SK-N-SH (cell line): ENCODE results near the gene PIANP.

- RRBS: 95% methylated on average over 4 of the region's 13 CpGs
CAGE:
- cytosol, long polyA plus RNA: no peak
- long polyA plus RNA: no peak
- nucleus, long polyA plus RNA: no peak
Observed at GRCh38 chr12:6226465-6227219, 26.4 kb downstream of the CD9 start.

DNA sequence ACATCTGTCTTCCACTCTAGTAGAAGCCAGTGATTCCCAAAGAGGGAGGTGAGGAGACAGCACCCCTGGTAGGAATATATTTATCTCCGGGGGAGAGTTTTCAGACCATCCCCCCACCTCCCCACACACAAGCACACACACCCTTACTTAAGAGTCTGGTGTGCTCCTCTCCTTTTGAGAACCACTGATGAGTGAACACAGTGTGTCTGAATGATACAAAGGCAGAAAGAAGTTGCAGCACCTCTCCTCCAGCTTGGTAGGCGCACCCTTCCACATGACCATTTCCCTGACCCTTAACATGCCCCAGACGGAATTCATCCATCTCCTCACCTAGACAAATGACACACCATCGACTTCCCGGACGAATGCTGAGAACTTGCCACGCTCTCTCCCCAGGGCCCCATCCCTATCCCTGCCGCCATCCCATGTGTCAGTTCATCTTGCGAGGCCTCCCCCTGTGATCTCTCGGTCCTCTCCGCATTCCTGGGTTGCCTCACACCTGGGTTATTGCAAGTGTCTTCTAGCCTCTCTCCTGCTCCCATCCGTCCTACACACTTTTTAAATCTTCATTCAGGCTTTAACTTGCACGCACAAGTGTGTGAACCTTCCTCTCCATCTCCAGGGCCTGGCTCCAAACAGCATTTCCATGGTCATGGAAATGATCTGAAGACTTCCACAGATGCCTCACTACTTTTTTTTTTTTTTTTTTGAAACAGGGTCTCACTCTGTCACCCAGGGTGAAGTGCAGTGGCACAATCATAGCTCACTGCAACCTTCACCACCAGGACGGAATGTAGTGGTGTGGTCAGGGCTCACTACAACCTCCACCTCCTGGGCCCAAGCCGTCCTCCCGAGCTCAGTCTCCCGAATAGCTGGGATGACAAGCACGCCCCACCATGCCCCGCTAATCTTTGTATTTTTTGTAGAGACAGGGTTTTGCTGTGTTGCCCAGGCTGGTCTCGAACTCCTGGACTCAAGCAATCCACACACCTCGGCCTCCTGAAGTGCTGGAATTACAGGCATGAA lies 3.7 kb downstream of the TNFRSF1A start:
- RRBS: no CpG with 5 or more reads among the region's 21 CpGs
CAGE:
- cytosol, long polyA plus RNA: no peak
- long polyA plus RNA: no peak
- nucleus, long polyA plus RNA: no peak

DNA sequence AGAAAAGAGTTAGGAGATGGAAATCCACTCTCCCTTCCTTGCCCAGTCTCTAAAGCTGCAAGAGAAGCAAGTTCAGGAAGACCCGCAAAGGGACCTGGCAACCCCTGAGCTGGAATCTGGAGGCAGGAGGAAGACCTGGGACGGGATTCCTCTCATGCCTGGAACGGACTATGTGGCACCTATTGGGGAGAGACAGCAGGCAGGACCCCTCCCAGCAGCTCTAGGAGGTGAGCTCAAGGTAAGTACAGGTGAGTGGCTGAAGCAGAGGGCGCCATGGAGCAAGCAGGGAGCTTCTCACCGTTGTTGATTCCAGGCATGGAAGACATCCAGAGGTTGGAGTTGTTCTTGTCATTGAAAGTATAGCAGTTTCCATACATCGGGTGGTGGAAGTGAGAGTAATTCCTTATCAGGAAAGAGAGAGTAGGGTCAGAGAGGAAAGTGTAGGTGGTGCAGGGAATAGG lies 13.6 kb upstream of the TNFRSF1A start:
- RRBS: no CpG with 5 or more reads among the region's 6 CpGs
CAGE:
- cytosol, long polyA plus RNA: no peak
- long polyA plus RNA: no peak
- nucleus, long polyA plus RNA: no peak

DNA sequence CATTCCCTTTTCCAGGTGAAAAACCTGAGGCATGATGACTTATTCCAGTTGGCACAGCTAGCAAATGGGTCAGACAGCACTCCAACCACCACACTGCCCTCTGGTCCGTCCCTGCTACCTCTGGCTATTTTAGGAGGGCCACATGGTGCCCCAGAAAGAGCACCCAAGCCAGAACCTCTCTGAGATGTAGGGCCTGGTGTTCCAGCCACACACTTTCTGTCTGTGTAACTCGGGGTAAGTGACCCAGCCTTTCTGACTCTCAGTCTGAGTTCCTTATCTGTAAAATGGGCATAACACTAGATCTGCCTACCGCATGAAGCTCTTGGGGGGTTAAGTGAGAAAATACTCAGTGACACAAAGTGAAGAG lies 6.8 kb downstream of the SCNN1A start:
- RRBS: no CpG with 5 or more reads among the region's 3 CpGs
CAGE:
- cytosol, long polyA plus RNA: no peak
- long polyA plus RNA: no peak
- nucleus, long polyA plus RNA: no peak

DNA sequence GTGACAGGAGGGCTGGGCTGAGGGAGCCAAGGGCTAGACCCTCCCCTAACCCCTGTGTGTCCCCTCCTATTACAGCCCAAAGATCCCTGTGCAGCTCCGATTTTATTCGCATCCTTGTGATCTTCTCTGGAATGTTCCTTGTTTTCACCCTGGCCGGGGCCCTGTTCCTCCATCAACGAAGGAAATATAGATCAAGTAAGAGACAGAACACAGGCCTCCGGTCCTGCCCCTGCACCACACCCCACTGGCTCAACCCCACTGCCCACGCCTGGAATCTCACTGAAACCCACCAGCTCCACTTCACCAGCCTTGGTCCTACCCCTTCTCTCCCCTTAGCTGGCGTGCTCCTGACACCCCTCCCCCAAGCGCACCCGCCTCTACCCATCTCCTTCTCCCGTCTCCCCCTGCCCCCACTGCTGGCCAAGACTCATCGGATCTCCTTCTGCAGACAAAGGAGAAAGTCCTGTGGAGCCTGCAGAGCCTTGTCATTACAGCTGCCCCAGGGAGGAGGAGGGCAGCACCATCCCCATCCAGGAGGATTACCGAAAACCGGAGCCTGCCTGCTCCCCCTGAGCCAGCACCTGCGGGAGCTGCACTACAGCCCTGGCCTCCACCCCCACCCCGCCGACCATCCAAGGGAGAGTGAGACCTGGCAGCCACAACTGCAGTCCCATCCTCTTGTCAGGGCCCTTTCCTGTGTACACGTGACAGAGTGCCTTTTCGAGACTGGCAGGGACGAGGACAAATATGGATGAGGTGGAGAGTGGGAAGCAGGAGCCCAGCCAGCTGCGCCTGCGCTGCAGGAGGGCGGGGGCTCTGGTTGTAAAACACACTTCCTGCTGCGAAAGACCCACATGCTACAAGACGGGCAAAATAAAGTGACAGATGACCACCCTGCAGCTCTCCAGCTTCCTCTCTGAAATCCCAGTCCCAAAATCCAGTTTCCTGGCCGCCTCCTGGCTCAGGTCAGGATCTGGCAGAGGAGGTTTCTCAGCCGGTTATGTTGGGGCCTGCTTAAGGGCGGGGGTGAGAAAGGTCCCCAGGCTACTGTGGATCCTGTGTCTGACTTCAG lies 686 bp upstream of the TAPBPL start:
- RRBS: no CpG with 5 or more reads among the region's 27 CpGs
CAGE:
- cytosol, long polyA plus RNA: start-site peak on the minus strand centred at position 711 of the sequence, 65 bp wide, 75 and 59 reads in 2 replicates
- long polyA plus RNA: no peak
- nucleus, long polyA plus RNA: start-site peak on the minus strand centred at position 633 of the sequence, 280 bp wide, 64 and 153 reads in 2 replicates

- RRBS: no CpG with 5 or more reads among the region's 6 CpGs
CAGE:
- cytosol, long polyA plus RNA: no peak
- long polyA plus RNA: no peak
- nucleus, long polyA plus RNA: no peak
Observed at GRCh38 chr12:6517078-6517965, 17.0 kb upstream of the GAPDH start.

- RRBS: no CpG with 5 or more reads among the region's 10 CpGs
CAGE:
- cytosol, long polyA plus RNA: no peak
- long polyA plus RNA: no peak
- nucleus, long polyA plus RNA: no peak
Observed at GRCh38 chr12:6541647-6542046, 7.3 kb downstream of the GAPDH start.

- RRBS: no CpG with 5 or more reads among the region's 11 CpGs
CAGE:
- cytosol, long polyA plus RNA: no peak
- long polyA plus RNA: no peak
- nucleus, long polyA plus RNA: no peak
Observed at GRCh38 chr12:6542127-6542710, 7.9 kb downstream of the GAPDH start.

- RRBS: no CpG with 5 or more reads among the region's 17 CpGs
CAGE:
- cytosol, long polyA plus RNA: no peak
- long polyA plus RNA: no peak
- nucleus, long polyA plus RNA: no peak
Observed at GRCh38 chr12:6549654-6550097, 6.2 kb downstream of the IFFO1 start.

GRCh38 chr12:6556624-6557451 lies 996 bp upstream of the IFFO1 start:
- RRBS: no CpG with 5 or more reads among the region's 9 CpGs
CAGE:
- cytosol, long polyA plus RNA: start-site peak on the minus strand at chr12:6557170-6557378, 41 and 98 reads in 2 replicates
- long polyA plus RNA: no peak
- nucleus, long polyA plus RNA: start-site peak on the minus strand at chr12:6557095-6557550, 158 and 940 reads in 2 replicates

DNA sequence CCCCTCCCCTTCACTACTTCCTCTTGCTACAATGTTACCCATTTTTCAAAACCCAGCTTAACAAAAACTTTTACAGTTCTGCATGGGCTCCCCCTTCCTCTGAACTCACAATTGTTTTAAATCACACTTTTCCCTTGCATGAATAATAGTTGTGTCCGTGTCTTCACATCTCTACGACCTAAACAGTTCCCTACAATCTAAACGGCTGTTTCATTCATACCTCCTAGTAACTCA lies 705 bp downstream of the NOP2 start:
- RRBS: no CpG with 5 or more reads among the region's 3 CpGs
CAGE:
- cytosol, long polyA plus RNA: no peak
- long polyA plus RNA: no peak
- nucleus, long polyA plus RNA: no peak

DNA sequence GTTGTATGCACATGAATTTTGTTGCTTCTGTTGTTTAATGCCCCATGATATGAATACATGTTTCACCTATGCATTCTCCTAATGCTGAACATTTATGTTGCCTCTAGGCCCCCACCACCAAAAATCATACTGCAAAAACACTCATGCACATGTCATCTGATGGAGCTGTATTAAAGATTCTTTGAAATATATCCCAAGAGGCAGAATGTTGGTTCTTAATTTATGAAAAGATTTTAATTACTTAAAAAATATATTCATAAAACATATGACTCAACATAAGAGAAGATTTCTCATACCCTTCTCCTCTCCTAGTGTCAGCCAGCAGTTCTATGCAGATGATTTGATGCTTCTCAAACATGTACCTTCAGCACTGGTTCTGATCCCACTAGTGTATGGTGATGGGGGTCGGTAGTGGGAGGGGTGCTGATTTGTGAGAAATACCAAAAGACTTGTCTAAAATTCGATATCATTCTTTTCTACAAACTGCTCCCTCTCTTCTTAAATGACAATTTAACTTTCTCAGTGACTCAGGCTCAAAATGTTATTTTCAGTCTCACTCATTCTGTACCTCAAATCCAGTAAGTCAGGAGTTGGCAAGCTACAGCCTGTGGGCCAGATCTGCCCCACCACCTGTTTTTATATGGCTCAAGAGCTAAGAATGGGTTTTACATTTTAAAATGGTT lies 6.3 kb upstream of the NOP2 start:
- RRBS: no CpG with 5 or more reads among the region's 2 CpGs
CAGE:
- cytosol, long polyA plus RNA: no peak
- long polyA plus RNA: no peak
- nucleus, long polyA plus RNA: no peak

GRCh38 chr12:6578398-6579052 lies 10.4 kb upstream of the NOP2 start:
- RRBS: no CpG with 5 or more reads among the region's 2 CpGs
CAGE:
- cytosol, long polyA plus RNA: no peak
- long polyA plus RNA: no peak
- nucleus, long polyA plus RNA: no peak

DNA sequence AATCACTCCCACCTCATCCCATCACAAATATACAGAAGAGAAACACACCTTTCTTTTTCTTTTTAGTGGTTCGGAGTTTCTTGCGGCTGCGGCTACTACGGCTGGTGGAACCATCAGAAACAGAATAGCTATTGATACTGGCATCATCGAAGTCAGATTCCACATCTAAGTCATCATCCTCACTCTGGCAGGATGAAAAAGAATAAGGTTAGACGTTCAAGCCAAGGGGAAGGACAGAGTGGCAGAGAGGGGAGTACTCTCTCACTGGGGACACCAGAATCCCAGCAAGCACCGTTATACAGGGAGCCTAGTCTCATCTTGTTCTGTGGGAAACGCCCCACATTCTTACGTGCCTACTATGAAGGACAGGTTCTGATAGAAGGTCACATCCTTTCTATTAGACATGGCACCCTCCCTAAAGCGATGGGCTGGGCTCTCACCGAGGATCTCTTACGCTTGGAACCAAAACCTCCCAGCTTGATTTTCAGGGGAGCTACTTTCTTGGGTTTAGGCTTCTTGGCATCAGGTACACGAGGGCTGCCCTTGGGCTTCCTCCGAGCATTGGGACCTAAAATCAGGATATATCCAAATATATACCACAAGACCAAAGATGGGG lies 6.6 kb downstream of the CHD4 start:
- RRBS: no CpG with 5 or more reads among the region's 14 CpGs
CAGE:
- cytosol, long polyA plus RNA: no peak
- long polyA plus RNA: no peak
- nucleus, long polyA plus RNA: no peak

DNA sequence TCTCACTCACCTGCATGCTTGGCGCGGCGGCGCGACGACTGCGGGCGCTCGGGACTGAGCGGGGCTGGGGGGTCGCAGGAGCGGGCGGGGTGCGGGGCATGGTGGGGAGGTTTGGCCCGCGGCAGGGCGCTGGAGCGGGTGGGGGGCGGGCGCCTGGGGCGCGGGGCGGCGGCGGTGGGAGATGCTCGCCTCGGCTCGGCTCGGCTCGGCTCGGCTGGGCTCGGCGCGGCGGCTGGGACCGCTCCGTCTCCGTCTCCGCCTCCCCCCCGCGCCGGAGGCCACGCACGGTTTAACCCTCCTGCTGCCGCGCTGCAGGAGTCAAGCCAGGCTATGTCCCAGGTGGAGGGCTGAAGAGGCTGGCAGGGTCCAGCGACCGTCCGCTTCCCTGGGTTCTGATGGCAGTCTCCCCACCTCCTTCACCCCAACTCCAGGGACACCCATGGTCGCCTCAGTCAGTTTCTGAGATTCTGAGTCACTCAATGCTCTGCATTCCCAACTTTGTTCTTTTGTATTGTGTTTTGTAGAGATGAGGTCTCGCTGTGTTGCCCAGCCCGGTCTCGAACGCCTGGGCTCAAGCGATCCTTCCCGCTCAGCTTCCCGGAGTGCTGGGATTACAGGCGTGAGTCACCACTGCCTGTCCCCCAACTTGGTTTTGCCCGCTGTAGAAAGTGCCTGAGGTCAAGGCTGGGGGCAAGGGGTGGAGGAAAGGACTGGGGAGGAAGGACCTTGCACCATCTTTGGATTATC lies at the start of gene PIANP:
Gene PIANP (minus strand): TSS at position 212 of the 747 bp plus-strand sequence.
- RRBS: 80% methylated on average over 3 of the region's 59 CpGs
CAGE:
- cytosol, long polyA plus RNA: no peak
- long polyA plus RNA: start-site peak on the minus strand centred at position 267 of the sequence, 681 bp wide, 25 and 35 reads in 2 replicates
- nucleus, long polyA plus RNA: no peak

GRCh38 chr12:6819861-6820667 lies 1.6 kb upstream of the GPR162 start:
- RRBS: no CpG with 5 or more reads among the region's 9 CpGs
CAGE:
- cytosol, long polyA plus RNA: no peak
- long polyA plus RNA: no peak
- nucleus, long polyA plus RNA: no peak

DNA sequence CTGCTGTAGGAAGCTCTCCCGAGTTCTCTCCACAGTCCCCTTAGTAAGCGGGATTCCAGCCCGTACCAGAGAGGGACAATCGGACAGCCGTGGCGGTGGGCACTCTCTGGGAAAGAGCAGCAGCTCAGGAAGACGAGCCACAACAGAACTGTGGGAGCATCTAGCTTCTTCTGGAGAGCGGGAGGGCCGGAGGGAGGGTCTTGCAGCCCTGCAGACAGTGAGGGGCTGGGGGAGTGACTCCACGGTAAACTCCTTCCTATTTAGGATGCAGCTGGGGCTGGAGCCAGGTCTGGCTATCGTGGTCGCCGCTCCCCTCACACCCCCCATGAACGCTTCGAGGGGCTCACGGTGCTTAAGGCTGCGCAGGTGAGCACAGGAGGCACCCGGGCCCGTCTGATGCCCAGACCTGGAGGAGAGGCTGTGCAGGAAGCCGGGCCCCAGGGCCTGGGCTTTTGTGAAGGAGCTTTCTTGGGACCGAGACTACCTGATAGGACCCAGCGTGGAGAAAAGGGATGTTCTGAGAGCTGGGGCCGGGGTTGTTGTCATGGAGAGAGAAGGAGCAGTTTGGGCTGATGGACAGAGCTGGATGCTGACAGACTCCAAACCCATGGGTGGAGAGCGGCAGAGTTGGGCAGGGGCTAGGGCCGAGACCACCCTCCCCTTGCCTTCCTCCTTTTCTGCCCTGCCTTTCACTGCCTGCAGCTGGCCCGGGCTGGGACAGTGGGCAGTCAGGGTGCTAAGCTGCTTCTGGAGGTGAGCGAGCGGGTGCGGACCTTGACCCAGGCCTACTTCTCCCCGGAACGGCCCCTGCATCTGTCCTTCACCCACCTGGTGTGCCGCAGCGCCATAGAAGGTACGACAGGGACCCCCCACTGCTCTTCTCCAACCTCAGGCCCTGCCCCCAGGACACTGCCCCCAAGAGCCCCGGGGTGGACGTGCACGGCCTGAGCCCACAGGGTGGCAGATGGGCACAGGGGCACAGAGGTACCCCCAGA lies 3.7 kb upstream of the GNB3 start:
- RRBS: 94% methylated on average over 9 of the region's 37 CpGs
CAGE:
- cytosol, long polyA plus RNA: no peak
- long polyA plus RNA: no peak
- nucleus, long polyA plus RNA: no peak

GRCh38 chr12:6843314-6843930 lies 2.7 kb downstream of the GNB3 start:
- RRBS: no CpG with 5 or more reads among the region's 13 CpGs
CAGE:
- cytosol, long polyA plus RNA: no peak
- long polyA plus RNA: no peak
- nucleus, long polyA plus RNA: no peak

DNA sequence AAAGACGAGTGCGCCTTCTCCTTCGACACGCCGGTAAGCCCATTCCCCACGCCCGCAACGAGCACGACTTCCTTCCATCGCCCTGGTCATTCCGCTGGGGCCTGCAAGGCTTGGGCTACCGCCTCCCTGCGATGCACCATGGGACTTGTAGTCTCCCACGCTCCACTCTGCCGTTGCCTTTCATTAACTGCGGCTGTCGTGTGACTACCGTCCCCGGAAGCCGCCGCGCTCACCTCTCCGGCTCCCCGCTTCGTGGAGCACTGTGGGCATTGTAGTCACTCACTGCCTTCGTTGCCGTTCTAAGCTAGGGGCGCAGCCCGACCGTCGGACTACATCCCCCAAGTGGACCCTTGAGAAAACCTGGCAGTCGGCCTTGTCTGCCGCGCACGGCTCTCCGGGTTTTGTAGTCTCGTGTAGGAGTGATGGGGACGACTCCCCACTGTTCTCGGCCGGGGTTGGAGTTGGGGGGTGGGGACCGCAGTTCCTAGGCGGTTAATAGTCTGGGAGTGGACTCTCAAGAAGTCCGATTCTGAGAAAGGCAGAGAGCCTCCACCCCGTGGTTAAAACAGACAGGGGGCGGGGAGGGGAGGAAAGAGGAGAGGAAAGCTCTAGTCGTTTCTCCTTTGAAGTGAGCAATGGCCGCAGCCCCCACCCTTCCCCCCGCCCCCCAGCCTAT lies 446 bp downstream of the USP5 start:
- RRBS: no CpG with 5 or more reads among the region's 48 CpGs
CAGE:
- cytosol, long polyA plus RNA: no peak
- long polyA plus RNA: no peak
- nucleus, long polyA plus RNA: no peak

- RRBS: no CpG with 5 or more reads among the region's 6 CpGs
CAGE:
- cytosol, long polyA plus RNA: no peak
- long polyA plus RNA: no peak
- nucleus, long polyA plus RNA: no peak
Observed at GRCh38 chr12:6885872-6886173, 12.7 kb upstream of the SPSB2 start.